Spinal cord (tissue), 3 donors: ENCODE data around the genes UMOD, ACSM2A and ZP2.

GRCh38 chr16:19761371-19761699 is 43.3 kb downstream of the IQCK start:
- PRO-cap: no peak
- RAMPAGE, long total RNA: no peak

DNA sequence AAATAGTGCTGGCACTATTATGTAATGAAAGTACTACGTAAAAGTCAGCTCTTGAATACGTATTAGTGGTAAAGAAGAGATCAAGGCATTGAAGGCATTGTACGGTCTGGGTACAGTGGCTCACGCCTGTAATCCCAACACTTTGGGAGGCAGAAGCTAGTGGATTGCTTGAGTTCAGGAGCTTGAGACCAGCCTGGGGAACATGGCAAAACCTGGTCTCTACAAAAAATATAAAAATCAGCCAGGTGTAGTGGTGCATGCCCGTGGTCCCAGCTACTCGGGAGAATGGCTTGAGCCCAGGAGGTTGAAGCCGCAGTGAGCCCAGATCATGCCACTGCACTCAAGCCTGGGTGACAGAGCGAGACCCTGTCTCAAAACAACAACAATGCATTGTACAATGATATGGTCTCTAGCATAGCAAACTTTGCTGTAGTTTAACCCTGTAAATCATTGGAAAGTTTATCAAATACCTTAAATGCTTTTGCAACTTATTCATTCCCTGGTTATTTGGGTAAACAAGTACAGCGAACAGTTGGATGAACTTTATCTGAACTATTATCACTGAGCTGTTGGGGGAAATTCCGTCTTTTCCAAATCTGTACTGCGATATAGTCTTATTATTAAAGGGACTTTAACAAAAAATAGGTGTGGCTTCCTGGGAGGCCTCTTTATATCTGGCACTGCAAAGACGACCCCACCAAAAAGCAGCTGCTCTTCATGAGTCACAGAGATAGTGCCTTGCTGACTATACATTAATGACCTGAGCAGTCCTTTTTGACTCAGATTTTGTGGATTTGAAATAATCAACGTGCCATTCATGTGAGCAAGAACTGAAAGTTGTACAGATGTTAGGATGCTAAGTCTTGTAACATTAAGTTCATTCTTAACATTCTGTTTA is 73.5 kb downstream of the GPRC5B start:
- PRO-cap: no peak
- RAMPAGE, long total RNA: no peak

GRCh38 chr16:19840543-19841148 is 44.0 kb downstream of the GPRC5B start:
- PRO-cap: no peak
- RAMPAGE, long total RNA: no peak

GRCh38 chr16:19861639-19862271 is 22.9 kb downstream of the GPRC5B start:
- PRO-cap: no peak
- RAMPAGE, long total RNA: no peak

GRCh38 chr16:19883155-19884205 is 1.2 kb downstream of the GPRC5B start:
- PRO-cap: no peak
- RAMPAGE, long total RNA: no peak

- PRO-cap: no peak
- RAMPAGE, long total RNA: no peak
Measured at GRCh38 chr16:20352621-20353022, at the start of gene UMOD. Gene UMOD (minus strand): TSS chr16:20352715.

DNA sequence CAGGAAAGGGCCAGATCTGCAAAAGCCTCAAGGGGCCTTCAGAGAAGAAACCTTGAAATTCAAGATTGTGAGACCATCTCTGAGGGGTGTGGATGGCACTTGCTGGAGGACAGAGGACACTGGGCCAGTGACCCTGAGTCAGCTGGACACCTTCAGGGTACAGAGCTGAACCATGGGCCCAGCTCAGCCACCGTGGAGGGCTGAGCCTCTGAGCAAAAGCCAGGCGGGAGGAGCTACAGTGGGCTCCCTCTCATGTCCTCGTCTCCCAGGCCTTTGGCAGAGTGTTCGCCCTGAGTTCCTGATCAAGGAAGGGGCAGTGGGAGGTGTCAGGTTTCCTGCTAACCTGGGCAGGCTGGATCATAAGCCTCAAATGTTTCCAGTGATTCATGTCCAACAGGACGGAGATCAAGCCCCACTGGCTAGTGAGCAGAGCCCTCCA is 3.0 kb downstream of the PDILT start:
- PRO-cap: no peak
- RAMPAGE, long total RNA: no peak

DNA sequence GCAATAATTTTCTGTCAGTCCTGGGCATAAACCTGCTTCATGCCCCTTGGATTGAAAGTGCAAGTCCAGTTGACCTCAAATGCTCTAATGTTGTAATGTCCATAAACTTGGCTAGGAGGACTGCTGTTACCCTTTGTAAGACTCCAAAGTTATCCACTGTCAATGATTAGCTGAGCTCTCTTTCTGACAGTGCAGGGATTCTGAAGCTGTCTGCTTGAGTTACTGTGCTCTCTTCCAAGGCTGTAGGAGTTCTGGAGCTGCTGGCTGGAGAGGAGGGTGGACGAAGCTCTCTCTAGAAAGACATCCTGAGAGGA is at the start of gene ACSM2A:
Gene ACSM2A (plus strand): TSS at position 162 of the 314 bp plus-strand sequence.
- PRO-cap: no peak
- RAMPAGE, long total RNA: no peak

DNA sequence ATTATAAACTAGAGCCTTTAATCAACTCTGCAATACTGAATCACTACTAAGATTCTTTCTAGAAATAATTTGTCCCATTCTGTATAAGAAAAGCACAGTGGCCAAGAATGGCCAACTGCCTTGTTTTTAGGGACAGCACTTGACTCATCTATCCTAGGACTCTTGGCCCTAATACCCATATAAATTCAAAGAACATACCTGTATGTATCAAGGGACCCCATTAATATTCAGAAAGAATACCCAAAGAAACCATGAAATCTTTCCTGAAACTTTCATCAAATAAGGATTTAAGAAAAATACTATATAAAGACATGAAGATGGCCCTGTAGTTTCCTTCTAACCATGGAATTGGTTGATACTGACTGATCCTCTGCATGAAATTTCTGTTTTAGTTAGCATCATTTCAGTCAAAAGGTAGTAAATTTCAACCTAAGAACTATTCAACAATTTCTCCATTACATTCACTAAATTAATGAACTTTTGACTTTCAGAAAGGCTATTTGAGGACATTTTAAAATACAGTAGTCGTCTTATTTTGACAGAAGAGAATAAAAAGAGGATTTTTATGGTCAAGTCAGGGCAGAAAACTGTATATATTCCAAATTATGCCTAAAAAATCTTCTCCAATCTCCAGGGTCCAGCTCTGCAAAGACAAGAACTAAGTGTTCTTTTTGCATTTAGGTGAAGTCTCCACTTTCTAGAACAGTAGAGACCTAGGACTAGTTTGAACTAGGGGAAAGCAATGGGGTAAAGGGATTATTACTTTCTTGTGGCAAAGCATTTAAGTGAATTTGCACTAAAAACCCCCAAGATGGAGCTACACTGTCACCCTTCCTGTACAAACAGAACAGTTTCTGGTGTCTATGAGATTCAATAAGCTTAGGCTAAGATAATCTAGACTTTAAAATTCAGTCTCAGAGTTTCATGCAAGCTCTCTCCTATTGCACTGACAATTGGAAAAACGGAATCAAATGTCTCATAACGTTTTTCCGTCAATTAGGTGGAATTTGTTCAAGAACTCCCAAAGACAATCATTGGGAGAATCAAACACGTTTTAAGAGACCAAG is 9.4 kb downstream of the THUMPD1 start:
- PRO-cap: no peak
- RAMPAGE, long total RNA: no peak

DNA sequence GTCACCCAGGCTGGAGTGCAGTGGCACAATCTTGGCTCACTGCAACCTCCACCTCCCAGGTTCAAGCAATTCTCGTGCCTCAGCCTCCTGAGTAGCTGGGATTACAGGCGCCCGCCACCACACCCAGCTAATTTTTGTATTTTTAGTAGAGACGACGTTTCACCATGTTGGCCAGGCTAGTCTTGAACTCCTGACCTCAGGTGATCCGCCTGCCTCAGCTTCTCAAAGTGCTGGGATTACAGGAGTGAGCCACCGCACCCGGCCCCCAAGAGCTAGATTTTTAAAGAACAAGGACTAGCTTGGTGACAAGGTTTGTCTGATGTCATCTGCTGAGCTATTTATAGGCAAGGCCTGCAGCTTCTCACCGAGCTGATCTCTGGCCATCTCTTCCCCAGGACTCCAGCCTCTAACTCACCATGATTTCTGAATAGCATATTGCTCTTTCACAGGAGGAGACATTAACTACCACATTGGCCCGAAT is 29.4 kb downstream of the LYRM1 start:
- PRO-cap: no peak
- RAMPAGE, long total RNA: no peak

- PRO-cap: no peak
- RAMPAGE, long total RNA: no peak
Measured at GRCh38 chr16:21211378-21211742, at the start of gene ZP2. Gene ZP2 (minus strand): TSS chr16:21211574.

GRCh38 chr16:21265331-21265978 is 12.6 kb downstream of the CRYM start:
- PRO-cap: no peak
- RAMPAGE, long total RNA: no peak

- PRO-cap: no peak
- RAMPAGE, long total RNA: no peak
Measured at GRCh38 chr16:21356360-21356932, 78.4 kb upstream of the CRYM start.

DNA sequence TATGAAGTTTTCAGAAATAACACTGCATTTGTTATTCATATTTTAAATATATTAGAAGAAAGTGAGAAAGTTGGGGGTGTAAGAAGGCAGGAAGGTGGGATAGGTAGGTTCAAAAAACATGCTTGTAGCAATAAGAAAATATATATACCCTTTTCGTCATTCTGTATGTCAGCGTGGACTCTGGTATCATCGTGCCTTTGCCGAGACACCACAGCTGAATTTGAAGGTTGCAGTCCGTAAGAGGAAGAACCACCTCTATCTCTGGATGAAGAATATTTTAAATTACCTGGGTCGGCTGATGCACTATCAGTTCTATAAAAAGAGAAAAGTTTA is 115.2 kb upstream of the METTL9 start:
- PRO-cap: no peak
- RAMPAGE, long total RNA: no peak

- PRO-cap: no peak
- RAMPAGE, long total RNA: no peak
Measured at GRCh38 chr16:21511349-21512148, 87.8 kb upstream of the METTL9 start.

- PRO-cap: no peak
- RAMPAGE, long total RNA: no peak
Measured at GRCh38 chr16:21521323-21522304, 77.8 kb upstream of the METTL9 start.

- PRO-cap: no peak
- RAMPAGE, long total RNA: no peak
Measured at GRCh38 chr16:21629514-21630023, 22.8 kb downstream of the IGSF6 start.

GRCh38 chr16:22189198-22189875 is 16.7 kb upstream of the EEF2K start:
- PRO-cap: no peak
- RAMPAGE, long total RNA: no peak

- PRO-cap: no peak
- RAMPAGE, long total RNA: no peak
Measured at GRCh38 chr16:22216385-22217091, 10.5 kb downstream of the EEF2K start.

- PRO-cap: no peak
- RAMPAGE, long total RNA: no peak
Measured at GRCh38 chr16:22220513-22221137, 14.5 kb downstream of the EEF2K start.